Esophagus squamous epithelium (tissue), 4 donors: ENCODE results near the gene APOA4.

- PRO-cap: no peak
- RAMPAGE, long total RNA, 4 experiments: no peak in any of the 4 experiments
These were observed 10.6 kb downstream of the NNMT start for GRCh38 chr11:114306697-114307377.

DNA sequence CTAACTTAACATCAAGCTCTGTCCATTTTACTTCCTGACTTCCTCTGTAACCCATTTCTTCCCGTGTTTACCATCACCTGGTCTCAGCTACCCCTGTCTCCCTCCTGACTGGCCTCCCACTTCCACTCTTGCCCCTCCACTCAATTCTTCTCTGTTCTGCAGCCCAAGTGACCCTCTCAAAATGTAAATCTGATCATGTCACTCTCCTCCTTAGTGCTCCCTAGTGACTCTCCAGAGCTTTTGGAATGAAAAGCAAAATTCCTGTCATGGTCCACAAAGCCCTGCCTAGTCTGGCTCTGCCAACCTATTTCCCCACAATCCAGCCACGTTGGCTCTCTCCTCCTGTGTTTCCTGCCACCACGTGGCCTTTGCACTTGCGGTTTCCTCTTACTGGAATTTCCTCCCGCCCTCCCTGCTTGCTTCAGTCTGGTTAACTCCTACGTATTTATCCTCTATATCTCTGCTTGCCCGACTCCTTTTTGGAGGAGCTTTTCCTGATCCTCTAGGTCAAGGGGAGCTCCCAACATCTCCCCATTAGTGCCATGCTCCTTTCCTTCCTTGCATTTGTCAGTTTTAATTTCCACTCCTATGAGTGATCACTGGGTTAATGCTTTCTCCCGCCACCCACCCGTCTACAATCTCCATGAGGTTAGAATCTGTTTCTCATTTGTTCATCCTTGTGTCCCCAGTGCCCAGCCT is 11.3 kb downstream of the NNMT start:
- PRO-cap: bidirectional peak, plus-strand start at position 415 of the sequence, minus-strand start at position 247 of the sequence
- RAMPAGE, long total RNA, 4 experiments: no peak in any of the 4 experiments

- PRO-cap: no peak
- RAMPAGE, long total RNA, 4 experiments: no peak in any of the 4 experiments
These were observed 22.1 kb downstream of the NNMT start for GRCh38 chr11:114318290-114318753.

DNA sequence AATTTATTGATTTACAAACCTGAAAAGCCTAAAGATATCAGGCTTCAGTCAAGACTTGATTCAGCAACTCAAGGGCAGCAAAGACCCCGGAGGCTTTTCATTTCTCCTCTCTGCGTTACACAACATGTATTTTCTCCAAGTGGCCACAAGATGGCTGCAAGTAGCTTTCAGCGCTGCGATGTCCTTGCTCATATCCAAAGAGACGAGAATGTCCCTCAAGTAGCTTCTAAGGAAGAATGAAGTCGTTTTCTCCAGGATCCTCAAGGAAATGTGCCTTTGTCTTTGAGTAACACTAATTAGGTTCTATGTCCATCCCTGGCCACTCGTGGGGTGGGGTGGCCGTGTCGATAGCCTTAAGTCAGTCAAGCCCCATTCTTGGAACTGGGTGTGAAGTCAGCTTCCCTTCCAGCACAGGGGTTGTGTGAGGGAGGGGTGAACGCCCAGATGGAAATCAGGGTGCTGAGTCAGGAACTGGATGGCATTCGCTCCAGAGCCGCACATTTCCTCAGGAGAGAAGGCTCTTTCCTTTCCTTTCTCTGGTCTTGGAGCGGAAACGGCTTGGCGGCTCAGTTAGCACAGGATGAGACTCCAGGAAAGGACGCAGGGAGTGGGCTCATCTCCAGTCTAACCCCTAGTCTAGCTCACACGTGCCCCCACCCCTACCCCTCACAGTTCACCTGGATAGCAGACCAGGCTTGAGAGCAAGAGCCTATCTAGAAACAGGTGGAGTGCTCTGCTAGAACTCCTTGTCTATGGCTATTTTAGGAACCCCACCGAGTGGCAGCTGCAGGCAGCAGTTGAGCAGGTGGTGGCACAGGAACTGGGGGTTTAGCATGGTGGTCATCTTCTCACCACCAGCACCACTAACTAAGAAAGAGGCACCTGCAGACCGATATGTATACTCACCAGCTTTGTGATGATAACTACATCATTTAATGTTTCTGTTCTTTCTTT is 44.3 kb downstream of the NNMT start:
- PRO-cap: unidirectional peak, minus-strand start at position 748 of the sequence
- RAMPAGE, long total RNA, 4 experiments: no peak in any of the 4 experiments

- PRO-cap: no peak
- RAMPAGE, long total RNA, 4 experiments: no peak in any of the 4 experiments
These were observed 1.0 kb upstream of the REXO2 start for GRCh38 chr11:114438039-114438861.

DNA sequence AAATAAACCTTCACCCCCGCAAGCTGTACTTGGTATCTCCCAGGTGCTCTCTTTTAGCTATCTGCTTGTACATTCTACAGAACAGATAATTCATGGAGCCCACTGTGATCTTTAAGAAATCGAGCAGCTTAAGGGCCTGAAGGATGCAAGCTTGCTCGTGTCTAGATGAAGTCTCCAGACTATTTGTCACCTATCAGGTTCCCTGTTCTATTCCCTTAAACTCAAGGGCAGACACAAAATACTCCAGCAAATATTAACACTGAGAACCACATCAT is 752 bp downstream of the NXPE4 start:
- PRO-cap: no peak
- RAMPAGE, long total RNA, 4 experiments: no peak in any of the 4 experiments

DNA sequence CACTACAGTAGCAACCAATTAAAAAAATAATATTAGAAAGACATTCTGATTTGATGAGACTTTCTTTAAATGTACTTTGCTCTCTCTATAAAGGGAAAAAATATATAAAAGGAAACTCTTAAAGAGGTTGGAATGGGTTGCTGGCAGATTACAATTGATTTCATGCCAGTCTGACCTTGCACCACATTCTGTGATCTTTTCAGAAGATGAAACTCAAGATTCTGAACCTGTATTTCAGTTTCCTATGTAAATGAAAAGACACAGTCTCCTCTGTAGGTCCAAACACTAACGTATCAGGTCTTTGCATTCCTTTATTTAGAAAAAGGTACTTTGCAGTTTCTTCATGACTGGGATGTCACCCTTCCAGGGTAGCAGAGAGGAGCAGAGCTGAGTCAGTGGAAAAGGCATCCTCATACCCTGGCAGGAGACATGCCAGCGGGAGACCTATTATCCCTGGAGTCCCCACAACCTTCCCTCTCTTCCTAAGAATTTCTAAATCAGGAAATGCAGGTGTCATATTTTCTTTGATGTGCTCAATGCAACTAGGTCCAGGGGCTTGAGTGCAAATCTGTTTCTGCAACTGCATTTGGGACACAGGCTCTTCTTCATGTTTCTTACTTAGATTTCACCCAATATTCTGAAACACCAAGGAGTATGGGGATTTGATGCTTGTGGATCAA is 282.6 kb downstream of the CADM1 start:
- PRO-cap: bidirectional peak, plus-strand start at position 384 of the sequence, minus-strand start at position 190 of the sequence
- RAMPAGE, long total RNA, 4 experiments: no peak in any of the 4 experiments

DNA sequence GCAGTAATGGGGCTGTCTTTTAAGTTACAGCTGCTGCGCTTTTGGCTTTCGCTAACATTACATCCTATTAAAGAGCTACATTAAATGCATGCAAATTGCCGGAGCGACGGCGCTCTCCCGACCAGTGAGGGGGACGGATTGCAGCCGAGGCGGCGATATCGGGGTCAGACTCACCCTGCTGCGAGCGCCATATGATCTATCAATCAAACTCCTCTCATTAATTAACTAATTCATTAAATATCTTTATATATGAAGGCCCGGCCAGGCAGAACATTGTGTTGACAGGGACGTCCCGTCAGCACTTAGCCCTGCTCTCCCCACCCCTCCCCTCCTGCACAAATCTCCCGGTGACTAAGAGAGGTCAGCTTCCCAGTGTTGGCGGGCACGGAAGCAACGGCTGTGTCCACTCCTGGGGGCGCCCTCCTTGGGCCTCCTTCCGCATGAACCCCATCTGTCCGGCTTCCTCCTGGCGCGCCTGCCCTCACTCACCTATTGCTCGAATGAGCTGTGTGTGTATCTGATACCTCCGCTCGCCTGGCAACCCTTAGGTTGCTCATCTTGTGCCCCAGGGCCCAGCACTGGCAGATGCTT is 156.0 kb upstream of the CADM1 start:
- PRO-cap: no peak
- RAMPAGE, long total RNA, 4 experiments: no peak in any of the 4 experiments

GRCh38 chr11:116162675-116163201 is 610.0 kb downstream of the BUD13 start:
- PRO-cap: no peak
- RAMPAGE, long total RNA, 4 experiments: no peak in any of the 4 experiments

GRCh38 chr11:116782738-116783106 is 5.1 kb downstream of the ZPR1 start:
- PRO-cap: no peak
- RAMPAGE, long total RNA, 4 experiments: no peak in any of the 4 experiments

- PRO-cap: no peak
- RAMPAGE, long total RNA, 4 experiments: no peak in any of the 4 experiments
These were observed at the start of gene APOA4 for GRCh38 chr11:116823076-116823701. APOA4 (minus strand) TSS chr11:116823304.

DNA sequence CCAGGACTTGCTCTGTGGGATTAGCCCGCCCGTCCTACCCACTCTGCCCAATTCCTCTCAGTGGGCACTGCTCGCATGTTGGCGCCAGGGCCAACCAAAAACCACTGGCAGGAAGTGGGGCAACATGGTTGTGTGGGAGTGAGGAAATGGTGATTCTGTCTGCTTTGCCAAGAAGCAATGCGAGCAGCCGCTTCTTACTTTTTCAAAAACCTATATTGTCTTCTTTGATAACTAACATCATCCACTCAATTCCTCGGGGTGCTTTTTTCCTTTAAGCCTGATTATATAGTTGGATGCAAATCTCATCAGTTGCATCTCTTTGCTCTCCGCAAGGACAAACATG is 14.3 kb upstream of the APOA1 start:
- PRO-cap: no peak
- RAMPAGE, long total RNA, 4 experiments: no peak in any of the 4 experiments

- PRO-cap: no peak
- RAMPAGE, long total RNA, 4 experiments: no peak in any of the 4 experiments
These were observed 30.1 kb upstream of the APOA1 start for GRCh38 chr11:116867137-116868228.

DNA sequence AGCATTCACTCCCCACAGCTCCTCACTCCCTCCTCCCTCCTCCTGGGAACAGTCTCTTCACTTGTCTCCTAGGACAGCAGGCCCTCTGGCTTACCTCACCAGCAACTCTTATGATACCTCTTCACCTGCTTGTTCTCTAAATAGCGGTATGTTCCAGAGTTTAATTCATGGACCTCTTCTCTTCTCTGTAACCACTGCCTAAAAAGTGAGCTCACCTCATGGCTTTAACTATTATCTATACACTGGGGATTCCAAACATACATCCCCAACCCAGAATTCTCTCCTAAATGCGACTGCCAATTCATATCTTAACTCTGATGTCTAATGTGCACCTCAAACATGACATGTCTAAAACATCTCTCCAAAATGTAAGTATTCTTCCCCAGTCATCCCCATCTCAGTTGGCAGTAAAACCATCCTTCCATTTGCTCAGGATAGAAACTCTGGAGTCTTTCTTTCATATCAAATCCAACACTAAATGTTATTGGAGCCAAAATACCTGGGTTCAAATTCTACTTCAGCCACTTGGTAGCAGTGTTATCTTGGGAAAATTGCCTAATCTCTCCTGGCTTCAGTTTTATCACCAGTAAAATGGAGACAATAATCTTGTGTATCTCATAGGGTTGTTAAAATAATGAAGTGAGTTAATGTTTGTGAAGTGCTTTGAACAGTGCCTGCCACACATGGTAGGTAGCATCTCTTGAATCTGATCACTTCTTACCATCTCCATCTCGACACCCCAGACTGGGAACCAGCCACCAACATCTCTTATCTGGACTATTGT is 56.8 kb upstream of the APOA1 start:
- PRO-cap: no peak
- RAMPAGE, long total RNA, 4 experiments: no peak in any of the 4 experiments

- PRO-cap: no peak
- RAMPAGE, long total RNA, 4 experiments: no peak in any of the 4 experiments
These were observed 82.8 kb upstream of the APOA1 start for GRCh38 chr11:116919831-116921034.

- PRO-cap: no peak
- RAMPAGE, long total RNA, 4 experiments: no peak in any of the 4 experiments
These were observed 116.8 kb downstream of the SIK3 start for GRCh38 chr11:116981466-116981841.

- PRO-cap: no peak
- RAMPAGE, long total RNA, 4 experiments: no peak in any of the 4 experiments
These were observed 69.4 kb downstream of the SIK3 start for GRCh38 chr11:117028895-117029202.

DNA sequence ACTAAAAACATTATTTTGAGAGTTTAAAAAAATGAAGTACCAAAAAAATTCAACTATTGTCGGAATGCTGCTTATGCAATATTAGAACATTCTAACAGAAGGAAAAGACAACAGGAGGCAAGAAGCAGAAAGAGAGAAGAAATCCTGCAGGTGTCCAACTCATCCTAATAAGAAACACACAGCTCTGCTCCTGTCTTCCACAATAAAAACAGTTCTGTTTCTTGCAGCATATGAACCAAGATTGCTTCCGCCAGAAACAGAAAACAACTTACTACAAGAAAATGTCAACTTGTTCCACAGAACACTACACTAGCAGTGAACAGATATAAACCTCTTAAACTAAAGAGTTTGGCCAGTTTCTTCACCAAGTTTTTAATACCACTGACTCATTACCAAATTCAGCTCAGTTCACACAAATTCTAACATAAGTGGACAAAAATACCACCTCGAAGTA is 14.6 kb downstream of the SIK3 start:
- PRO-cap: no peak
- RAMPAGE, long total RNA, 4 experiments: no peak in any of the 4 experiments

DNA sequence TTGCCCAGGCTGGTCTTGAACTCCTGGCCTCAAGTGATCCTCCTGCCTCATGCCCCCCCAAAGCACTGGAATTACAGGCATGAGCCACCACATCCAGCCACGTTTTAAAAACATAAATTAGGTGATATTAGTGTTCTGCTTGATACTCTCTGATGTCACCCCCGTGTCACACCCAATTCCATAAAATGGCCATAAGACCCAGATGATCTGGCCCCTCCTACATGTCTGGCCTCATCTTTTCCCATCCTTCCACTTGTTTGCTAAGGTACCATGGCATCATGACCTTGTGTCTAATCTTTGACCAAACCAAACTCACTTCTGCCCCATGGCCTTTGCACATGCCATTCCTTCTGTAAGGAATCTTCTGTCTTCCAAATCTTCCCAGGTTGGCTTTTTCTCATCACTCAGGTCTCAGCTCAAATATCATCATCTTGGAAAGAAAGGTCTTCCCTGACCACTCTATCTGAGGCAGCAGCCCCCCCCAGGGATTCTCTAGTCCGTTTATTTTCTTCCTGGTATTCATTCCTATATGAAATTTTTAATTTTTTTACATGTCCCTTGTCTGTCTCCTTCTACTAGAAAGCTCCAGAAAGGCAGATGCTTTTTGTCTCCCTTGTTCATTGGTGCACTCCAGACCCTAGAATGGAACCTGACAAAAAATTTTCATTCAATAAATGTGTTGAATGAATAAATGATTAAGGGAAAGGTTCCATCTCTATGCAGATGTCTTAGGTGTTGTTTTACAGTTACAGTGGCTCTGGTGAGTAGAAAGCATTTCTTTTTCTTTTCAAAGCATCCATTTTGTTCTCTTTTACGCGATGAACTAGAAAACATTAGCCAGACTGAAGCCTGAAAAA is 6.0 kb downstream of the SIK3 start:
- PRO-cap: no peak
- RAMPAGE, long total RNA, 4 experiments: no peak in any of the 4 experiments

DNA sequence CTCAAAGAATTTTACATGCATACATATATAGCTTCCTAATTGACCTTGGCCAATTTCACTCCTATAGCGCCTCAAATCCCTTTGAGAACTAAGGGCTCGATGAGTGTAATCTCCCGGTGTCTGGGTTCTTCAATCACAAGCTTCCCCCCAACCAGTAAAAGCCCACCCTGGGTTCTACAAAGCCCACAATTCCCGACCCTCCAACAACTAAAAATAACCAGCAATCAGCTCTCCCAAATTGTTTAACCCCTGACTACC is 1.2 kb downstream of the SIK3 start:
- PRO-cap: no peak
- RAMPAGE, long total RNA, 4 experiments: no peak in any of the 4 experiments